ReNcell CX (cell line): ENCODE data around the genes LHX3, CCDC187 and GPSM1.

GRCh38 chr9:134929017-134929601, 11.4 kb upstream of the FCN1 start:
- PRO-cap: no peak

- PRO-cap: no peak
Measured at GRCh38 chr9:135130167-135131102, 43.0 kb downstream of the OLFM1 start.

- PRO-cap: no peak
Measured at GRCh38 chr9:135485927-135486526, 6.4 kb downstream of the PPP1R26 start.

DNA sequence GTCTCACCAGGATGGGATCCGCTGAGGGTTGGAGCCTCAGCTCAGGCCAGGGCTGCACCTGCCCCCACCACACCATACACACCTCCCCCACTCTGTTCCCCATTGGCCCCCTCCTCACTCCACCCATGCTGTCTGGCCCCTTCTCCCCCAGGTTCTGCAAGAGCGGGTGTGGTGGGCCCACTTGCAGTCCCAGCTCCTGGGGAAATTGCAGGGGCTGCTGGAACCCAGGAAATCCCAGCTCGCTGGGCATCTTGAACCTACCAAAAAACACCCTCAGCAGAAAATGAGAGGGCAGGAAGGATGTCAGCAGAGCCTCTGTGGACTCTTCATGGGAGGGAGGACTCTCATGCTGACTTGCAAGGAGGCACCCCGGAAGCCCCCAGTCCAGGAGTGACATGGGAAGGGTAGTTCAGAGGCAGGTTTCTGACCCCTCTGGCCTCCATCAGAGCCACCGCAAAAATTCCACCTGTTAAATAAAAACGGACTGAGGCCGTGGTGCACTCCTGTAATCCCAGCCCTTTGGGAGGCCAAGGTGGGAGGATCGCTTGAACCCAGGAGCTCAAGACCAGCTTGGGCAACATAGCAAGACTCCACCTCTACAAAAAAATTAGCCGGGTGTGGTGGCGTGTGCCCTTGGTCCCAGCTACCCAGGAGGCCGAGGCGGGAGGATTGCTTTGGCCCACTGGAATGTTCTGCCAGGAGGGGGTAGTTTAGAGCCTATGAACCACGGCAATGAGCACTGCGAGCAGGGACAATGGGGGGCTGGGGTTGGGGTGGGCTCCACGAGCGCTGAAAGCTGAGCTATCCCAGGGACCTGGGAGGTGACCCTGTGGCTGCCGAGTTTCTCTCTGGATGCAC, 12.4 kb upstream of the CAMSAP1 start:
- PRO-cap: no peak

DNA sequence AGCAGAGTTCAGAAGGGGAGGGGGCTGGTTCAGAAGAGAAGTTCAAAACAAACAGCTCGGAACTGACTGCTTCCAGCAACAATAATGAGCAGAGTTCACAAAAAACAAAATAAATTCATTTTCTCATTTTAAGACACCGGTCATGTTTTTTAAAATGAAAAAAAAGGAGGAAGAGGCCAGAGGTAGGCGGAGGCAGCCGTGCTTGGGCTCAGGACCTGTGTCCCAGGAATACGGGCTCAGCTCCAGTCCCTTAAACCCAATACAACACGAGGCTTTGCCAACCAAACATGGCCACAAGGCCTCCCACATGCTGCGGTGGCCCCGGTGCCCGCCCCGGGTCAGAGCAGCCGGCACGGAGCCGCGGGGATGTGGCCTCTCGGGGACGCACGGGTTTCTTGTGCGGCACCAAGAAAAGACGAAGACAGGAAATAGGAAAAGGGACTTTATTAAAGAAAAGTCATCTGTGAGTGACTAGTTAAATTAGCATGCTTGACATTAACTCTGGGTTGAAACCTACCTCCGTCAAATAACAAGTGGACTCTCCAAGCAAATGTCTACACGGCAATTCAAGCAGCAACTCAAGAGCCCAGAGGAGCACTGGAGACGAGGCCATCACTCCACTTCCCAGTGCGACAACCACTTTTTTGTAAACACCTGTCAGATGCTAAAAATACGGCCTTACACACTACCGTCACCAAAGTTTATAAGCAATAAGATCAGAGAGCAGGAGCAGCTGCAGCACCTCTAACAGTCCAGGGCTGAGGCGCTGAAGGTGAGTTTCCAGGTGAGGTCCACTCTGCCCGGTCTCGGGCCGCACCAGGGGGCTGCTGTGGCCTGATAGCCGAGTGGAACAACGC, 25.4 kb upstream of the CAMSAP1 start:
- PRO-cap: no peak

DNA sequence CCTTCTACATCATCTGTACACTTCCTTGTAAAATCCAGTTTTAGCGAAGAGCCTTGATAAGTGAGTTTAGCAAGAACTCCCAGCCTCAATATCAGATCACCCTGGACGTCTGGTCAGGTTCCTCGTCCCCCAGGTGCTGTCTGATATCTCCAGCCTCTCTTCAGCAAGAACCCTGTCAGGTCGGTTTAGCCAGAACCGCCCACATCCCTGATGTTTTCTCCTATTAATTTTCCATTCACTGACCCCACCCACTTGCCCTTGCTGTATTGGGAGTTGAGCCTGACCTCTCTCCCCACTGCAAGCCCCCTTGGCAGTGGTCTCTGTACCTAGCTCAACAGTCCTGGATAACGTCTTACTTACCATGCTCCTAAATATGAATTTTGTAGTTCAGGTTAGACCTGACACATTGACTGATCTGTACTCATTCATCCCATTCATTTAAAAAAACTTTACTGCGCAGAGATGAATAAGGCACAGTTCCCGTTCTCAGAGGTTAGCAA, 933 bp upstream of the UBAC1 start:
- PRO-cap: no peak

DNA sequence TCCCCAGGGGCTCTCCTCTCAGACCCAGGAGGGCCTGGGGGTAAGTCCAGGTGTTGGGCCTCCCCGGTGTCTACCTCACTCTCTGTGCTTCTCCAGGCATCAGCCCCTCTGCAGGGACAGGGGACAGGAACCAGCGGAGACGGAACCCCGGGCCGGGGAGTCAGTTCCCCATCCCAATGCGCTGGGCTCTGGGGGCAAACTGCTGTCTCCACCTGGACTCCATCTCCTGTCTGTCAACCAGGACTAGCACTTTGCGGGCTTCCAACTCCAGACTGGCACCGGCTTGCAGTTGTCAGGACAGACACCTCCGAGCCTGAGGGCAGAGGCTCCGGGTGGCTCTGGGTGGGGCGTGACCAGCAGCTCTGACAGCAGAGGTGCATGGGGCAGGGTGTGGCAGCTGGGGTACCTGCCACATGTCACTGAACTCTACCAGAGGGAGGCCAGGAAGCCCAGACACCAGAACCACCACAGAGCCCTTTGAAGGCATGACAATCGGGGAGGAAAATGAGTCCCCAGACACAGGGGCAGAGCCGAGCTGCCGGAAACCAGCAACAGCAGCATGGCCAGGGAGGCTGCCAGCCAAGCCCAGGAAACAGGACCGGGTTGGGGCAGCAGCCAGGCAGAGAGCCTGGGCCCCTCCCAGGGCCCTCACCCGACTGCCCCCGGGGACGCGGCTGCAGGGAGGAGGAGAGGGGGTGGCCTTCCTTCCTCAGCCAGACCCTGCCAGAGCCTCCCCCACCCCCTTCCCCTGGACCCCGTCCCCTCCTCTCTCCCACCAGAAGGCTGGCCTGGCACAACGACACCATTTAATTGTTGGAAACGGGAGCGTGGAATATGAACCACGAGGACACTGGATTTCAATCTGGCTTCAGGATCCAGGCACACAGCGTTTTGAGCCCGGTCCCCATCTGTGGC, 17.9 kb upstream of the UBAC1 start:
- PRO-cap: no peak

- PRO-cap: no peak
Measured at GRCh38 chr9:136023769-136024571, 62.8 kb upstream of the UBAC1 start.

GRCh38 chr9:136098764-136099260, 3.7 kb upstream of the NACC2 start:
- PRO-cap: no peak

DNA sequence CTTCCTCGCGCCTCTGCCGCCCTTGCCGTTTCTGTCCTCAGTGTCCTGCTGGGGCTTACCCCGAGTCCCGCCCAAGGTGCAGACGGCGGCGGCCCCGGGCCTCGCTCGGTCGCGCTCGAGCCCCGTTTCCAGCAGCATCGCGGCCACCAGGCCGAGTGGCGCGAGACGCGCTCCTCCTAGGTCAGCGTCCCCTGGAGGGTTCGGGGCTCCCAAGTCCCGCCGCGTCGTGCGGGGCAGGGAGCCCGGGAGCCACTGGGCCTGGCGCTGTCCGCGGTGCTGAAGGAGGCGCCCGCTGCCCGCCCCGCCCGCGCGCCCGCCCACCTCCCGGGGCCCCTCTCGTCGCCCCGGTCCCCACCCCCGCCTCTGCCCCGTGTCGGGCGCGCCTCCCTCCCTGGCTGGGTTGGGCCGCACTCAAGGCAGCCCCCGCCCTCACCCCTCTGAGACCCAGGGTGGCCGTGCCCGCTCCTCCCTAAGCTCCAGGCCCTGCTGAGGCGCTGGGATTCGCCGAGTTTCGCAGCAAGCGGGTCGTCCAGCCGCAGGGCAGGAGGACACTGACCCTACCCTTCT, at the start of gene LHX3:
LHX3 (minus strand) TSS at position 254 of the 567 bp plus-strand sequence.
- PRO-cap: no peak

DNA sequence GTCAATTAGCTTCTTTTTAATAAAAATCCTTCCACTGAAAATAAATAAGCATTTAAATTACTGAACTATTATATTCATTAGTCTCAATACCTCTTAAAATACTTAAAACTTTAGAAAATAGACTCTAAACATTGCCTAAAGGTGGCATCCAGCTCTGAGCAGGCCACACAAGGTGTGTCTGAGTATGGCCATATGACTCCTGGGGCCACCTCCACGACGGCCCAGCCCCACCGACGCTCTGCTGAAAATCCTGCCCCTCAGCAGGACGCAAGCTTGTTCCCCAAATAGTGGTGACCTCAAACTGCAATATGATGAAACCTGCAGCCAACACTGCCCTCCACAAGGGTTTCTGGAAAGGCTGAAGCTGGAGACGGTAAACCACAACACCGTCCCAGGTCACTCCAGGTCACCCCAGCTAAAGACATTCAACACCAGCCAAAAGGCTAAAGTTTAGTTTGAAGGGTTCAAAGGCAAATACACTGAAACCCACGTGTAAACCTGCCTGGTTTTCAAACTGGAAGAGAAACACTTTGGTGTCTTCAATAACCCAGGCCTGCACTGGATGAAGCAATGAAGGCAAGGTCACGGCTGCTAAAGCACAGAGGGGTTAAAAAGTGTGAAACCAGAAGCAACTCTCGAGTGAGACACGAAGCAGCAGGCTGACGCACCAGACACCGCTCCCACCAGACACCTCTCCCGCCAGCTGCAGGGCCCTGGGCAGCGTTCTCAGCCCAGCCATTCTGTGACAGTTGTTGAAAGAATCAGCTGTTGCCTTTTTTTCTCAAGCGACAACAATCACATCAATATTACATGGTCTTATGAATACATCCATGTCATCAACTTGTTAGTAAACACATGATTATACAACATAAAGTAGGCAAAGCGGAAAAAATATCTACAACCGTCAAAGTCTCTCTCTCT, 1.8 kb upstream of the LHX3 start:
- PRO-cap: no peak

GRCh38 chr9:136225767-136226489, 19.7 kb downstream of the QSOX2 start:
- PRO-cap: no peak

DNA sequence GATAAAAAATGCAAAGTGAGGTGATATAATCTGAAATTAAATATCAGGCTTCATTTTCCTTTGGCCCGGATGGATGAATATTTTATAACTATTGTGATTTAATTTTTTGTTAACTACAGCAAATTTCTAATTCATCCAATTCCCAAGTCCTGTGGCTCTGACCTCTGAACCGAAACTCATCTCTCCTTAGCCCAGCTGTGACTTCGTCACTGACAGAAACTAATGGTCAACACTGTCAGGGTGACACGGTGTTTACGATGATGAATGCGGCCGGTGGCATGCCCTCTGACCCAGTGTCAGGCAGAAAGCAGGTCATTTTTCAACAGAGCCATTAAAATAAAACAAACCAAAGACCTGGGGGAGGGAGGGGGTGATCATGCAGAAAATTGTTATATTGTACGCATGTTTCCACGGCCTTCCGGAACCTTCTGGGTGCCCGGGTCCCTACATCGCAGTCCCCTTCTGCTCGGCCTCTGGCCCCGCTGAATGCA, 8.4 kb downstream of the CCDC187 start:
- PRO-cap: no peak

DNA sequence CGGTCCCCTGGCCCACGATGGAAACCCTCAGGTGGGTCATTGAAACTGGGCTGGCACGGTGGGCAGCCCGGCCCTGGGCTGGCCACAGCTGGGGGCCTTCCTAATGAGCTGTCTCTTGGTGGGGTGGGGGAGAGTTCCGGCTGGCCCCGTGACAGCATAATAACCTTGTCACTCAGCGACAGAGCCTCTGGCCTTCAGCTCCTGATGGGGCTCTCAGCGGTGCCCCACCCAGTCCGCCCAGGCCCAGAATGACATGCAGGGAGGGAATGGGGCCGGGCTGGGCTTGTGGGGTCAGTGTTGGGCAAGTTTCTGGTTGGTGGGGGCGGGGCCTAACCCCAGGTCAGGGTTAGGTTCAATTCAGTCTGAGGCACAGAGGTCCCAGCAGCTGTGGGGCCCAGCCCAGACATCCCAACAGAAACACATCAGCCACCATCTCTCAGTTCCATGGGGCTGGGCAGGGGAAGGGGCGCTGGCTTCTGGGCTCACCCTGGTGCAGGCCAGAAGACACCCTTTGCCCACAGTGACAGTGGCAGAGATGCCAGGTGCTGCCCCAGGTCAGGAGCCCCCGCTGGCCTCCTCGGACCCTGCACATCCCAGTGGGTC, at the start of gene CCDC187:
CCDC187 (minus strand) TSS at position 105 of the 603 bp plus-strand sequence.
- PRO-cap: no peak

DNA sequence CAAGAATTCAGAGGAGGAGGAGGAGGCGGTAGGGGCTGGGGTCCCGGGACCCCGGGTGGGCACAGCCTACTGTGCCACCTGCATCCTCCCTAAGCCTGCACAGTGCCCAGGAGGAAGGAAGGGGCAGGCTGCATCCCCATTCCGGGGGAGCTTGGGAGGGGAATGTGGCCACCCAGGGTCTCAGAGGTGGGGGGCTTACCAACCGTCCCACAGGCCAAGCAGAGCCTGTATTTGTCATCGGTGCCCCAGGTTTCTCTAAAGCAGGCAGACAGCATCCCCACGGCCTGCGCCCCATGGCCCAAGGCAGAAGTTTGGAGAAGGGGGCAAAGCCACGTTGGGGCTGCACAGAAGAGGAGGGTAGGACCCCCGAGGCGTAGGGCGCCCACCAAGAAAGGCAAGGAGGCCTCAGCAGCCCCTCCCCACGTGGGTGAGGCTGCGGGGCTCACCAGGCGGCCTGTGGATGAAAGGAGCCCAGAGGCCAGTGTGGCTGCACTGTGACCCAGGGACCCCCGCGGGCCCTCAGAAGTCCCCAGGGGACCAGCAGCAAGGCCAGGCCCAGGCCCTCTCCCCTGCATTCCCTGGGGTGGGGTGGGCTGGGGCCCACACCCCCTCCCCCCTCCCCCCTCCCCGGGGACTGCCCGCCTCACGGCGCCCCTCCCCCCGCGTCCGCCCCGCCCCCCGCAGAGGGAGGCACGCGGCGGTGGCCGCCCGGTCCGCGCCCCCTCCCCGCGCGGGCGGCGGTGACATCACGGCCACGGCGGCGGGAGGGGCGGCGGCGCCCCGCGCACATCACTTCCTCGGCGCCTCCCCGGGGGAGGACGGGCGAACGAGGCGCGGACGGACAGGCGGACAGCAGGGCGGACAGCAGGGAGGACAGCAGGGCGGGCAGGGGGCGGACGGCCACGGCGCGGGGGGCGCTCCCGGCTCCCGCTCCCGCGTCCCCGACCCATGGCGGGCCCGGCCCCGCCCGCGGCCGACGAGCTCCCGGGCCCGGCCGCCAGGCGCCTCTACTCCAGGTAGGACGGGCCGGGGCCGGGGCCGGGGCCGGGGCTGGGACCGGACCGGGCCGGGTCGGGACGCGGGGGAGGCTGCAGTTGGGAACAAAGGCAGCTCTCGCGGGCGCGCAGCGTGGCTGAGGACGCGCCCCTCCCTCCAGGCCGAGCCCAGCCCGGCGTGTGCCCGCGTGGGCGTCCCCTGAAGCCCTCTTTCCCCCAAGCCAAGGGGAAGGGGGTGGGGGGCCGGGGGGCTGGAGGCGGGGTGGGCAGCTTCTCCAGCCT, at the start of gene GPSM1:
GPSM1 (plus strand) TSS at position 792 of the 1,277 bp plus-strand sequence.
- PRO-cap: bidirectional peak, plus-strand start at position 798 of the sequence, minus-strand start at position 452 of the sequence; bidirectional peak, plus-strand start outside the sequence, minus-strand start at position 1,171 of the sequence

- PRO-cap: no peak
Measured at GRCh38 chr9:136342724-136343679, 15.7 kb downstream of the GPSM1 start.

DNA sequence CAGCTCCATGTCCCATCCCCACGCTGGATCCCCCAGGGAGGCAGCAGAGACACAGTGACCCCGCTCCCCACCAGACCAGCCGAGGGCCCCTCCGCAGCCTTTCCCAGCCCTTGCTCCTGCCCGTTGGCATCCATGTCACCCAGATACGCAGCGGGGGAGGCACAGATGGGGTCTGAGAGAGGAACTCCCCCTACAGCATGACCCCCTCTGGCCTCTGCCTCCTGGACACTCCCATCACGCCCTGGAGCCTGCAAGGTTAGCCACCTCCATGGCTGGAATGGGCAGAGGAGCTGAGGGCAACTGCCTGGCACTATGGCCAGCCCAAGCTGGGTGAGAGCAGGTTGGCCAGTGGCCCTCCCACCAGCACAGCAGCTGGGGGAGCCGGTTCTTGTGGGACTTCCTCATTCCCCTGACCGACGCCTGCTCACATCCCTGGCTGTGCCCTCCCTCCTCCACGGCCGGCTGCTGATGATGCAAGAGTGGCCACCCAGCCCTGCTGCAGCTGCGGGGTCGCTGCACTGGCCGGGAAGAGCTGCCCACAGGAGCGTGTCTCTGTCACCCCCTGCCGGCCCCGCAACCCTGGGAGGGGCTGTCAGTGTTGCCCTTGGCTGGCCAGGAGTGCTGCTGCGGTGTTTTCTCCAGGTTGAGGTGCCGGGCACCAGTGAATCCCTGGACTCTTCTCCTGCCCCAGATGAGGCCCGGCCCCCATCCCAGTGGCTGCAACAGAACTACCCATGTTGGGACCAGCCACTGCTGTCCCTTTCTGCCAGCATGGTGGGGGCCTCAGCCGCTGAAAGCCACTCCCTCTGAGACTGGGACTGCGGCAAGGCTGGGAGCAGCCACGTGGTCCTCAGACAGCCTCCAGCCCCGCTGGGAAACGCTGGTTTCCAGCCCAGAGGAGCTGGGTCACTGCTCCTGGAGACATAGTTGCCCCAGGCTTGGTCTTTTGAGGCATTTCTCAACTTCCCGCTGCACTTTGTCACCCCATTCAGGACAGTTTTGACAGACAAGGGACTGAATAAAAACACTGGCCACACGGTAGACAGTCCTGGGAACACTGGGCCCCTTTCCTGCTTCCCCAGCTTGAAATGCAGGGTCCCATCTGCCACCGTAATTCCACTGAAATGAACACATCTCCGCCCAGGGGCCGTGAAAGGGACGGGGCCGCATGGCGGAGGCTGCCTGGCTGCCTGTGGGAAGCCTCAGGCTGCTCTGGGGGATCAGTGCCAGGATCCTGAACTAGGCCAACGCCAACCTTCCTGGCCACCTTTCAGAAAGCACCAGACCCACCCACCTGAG, 782 bp downstream of the CARD9 start:
- PRO-cap: no peak

GRCh38 chr9:136410875-136411574, 567 bp downstream of the PMPCA start:
- PRO-cap: bidirectional peak, plus-strand start at chr9:136411393, minus-strand start at chr9:136411185

DNA sequence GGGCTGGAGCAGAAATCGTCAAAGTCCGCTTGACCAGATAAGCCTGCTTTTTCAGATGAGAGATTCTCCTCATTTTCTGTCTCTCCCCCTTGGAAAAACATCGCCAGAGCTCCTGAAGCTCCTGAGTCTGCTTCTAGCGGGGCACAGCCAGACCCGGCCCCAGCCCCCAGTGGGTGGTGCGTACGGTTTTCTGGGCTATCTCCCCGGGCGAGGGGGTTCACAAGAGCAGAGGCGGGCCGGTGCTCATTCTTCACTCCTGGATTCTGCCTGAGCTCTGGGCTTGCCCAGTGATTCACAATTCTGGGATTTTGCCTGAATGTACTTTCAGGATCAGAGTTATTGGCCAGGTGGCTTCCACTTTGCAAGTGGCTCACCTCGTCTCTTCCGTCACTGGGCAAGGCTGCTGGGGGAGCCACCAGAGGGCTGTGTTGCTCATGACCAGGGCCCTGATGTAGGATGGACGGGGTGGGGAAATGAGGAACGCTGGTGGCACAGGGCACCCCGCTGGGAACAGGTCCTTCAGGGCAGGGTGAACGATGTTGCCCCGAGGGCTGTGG, 6.4 kb downstream of the SEC16A start:
- PRO-cap: no peak

GRCh38 chr9:136548358-136548628, 2.4 kb upstream of the NOTCH1 start:
- PRO-cap: no peak